Aorta (tissue), 1 donor: ENCODE data around the genes FDCSP, CABS1, ENAM and NPFFR2.

- PRO-cap, result no peak
Observed at GRCh38 chr4:68328961-68329644, 20.8 kb downstream of the YTHDC1 start.

GRCh38 chr4:68732930-68733540 lies 62.6 kb upstream of the UGT2B15 start:
- PRO-cap, result no peak

DNA sequence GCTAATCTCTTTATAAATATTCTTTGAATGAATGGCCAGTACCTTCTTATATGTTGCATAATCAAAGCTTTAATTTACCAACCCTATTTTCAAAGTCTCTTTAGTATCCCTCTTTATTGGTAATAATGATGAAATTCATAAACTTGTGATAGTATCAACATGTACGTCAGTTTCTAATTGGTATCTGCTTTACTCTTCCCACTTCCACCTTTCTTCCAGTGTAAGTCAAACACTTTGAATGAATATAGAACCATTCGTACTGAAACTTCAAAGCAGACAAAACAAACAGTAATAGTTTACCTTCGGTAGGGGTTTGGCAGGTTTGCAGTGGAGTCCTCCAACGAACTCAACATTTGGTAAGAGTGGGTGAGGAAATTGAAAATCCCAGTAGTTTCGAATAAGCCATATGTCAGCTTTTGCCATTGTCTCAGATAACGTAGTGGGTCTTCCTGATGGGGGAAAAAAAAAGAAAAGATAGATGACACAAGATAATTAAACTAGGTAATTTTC lies 2.3 kb downstream of the UGT2B4 start:
- PRO-cap, result no peak

DNA sequence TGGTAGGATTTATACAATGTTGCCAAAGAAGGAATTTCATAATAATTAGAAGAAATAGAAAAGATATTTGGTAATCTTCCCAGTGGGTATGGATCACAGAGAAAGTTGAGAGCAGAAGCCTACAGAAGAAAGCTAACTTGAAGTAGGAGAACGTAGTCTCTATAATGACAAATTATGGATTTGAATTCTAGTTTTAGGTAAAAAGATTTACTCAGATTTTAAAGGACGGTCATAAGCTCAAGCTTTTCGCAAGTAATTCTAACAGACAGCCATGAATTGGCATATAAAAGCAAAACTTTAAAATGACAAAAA lies 23.2 kb upstream of the UGT2B4 start:
- PRO-cap, result no peak

DNA sequence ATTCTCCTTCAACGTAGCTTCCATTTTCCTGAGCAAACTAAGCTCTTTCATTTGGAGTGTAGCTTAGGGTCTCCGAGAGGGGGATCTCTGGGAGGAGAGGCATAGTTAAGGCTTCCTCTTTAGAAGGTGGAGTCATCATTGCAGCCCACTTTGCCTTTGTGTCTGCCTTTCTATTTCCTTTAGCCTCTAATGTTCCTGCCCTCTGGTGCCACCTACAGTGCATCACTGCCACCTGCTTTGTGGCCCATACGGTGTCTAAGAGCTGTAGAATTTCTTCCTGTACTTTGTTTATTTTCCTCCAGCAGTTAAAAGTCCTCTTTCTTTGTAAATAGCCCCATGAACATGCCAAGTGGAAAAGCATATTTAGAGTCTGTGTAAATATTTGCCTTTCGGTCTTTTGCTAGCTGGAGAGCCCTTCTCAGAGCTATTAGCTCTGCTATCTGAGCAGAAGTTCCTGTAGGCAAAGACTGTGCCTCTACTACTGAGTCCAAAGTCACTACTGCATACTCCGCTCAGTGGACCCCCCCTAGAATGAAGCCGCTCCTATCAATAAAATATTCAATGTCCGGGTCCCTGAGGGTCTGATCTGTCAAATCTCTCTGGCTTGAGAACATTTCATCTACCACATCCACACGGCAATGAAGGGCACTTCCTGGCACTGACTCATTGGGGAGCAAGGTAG lies 36.5 kb downstream of the SULT1E1 start:
- PRO-cap, result no peak

- PRO-cap, result no peak
Observed at GRCh38 chr4:70225963-70226247, at the start of gene FDCSP. Gene FDCSP (plus strand): TSS chr4:70226124.

- PRO-cap, result no peak
Observed at GRCh38 chr4:70334841-70335209, at the start of gene CABS1. Gene CABS1 (plus strand): TSS chr4:70334981.

- PRO-cap, result no peak
Observed at GRCh38 chr4:70628544-70629017, at the start of gene ENAM. Gene ENAM (plus strand): TSS chr4:70628744.

DNA sequence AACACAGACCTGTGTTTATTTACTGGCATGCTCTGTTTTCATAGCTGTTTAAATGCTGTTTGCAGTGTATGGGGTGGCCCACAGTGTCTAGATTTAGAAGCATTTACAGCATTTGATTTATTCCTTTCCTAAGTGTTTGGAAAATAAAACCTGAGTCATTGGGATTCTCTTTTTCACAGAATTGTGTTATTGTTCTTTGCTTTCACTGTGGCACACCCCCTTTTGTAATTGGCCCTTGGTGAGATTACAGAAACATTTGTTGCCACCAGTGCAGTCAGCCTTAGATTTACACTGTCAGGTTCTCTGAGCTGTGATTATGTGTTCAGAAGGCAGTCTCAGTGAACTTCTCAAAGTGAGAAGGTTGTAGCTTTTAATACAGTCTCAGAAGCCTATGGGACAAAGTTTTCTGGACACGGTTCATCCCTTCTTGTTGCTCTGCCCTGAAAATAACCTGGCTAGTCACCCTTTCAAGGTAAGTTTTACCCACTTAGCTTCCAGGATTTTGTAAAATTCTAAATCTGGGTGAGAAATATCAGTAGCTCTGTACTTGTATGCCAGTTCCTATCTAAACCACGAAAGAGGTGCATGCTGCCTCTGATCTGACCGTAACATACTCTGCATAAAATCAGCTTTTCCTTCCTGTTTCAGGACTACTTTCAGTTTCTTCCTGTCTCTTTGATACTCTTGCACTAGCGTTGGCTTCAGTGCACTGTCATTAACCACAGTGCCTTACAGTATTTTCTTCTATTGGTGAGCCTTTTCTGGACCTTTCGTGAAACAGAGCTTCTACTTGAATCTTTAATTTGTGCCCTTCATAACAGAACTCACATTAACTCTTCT lies 12.6 kb downstream of the RUFY3 start:
- PRO-cap, result no peak

GRCh38 chr4:71772887-71773676 lies 10.8 kb downstream of the GC start:
- PRO-cap, result no peak

DNA sequence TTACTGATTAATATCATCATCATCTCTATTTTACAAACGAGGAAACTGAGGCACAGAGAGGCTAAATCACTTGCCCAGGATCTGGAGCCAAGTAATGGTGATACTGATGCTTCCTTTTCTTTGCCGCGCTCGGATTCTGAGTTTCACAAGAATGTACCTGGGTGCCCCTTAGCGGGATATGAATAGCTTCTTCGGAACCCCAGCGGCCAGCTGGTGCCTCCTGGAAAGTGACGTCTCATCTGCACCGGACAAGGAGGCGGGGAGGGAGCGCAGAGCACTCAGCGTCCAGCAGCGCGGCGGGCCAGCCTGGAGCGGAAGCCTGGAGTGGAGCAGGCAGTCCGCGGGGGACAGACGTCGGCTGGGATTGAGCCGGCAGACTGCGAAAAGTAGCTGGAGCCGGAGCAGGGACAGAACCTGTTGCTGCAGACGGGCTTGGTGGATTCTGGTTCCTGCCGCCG lies at the start of gene NPFFR2:
NPFFR2 (plus strand) TSS at position 277 of the 458 bp plus-strand sequence.
- PRO-cap, result no peak

DNA sequence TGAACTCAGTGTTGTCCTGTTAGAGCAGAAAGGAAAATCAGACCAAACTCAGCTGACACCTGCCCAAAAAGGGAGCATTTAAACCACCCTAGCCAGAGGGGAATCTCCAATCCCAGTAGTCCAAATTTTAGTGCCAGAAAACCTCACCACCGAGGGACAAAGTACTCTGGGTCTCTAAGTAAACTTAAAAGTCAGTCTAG lies 165.6 kb downstream of the NPFFR2 start:
- PRO-cap, result no peak

- PRO-cap, result no peak
Observed at GRCh38 chr4:72311906-72312547, 257.0 kb downstream of the ADAMTS3 start.

DNA sequence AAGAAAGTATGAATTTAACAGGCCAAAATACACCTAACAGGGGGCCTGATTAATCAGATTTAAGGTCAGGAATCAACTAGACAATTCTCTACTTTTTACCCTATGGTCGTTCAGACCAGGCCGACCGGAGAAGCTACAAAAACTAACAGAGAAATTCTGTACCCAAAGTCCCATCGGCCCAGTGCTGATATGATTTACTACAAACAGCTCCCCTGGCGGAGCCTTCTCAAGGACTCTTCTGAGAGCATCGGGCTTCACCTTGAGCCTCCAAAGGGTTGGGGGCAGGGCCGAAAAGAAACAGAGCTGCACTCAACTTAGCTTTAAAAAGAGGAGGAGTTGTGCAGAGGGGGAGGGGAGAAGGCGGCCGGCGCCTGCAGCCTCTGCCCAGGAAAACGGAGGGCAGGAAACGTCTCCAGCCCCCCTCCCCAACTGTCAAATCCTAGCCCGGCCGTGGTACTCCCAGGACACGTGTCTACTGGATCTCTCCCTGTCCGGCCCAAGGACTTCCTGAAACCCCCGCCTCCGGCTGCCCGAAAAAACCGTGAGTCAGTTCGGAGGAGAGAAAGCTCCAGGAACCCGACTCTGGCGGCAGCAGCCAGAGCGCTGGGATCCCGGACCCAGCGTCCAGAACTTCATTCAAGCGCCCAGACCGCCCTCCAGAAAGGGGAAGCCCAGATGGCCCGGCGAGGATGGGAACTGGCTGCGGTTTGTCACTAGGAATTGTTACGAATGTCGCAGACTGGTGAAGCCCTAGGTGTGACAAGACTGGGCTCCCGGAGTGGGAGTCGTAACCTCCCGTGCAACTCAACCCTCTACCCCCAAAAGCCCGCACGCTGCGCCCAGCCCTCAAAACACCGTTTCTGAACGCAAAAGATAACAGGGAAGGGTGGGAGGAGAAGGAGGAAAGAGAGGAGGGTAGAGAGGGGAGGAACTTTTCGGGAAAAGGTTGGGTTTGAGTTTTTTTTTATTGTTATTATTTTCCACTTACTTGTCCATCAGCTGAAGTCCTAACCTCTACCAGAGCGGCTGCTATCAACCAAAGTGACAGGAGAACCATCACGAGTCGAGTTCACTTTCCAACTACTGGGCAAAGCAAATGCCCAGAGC lies 962 bp downstream of the ADAMTS3 start:
- PRO-cap, result bidirectional peak, plus-strand start at position 597 of the sequence, minus-strand start at position 474 of the sequence

- PRO-cap, result no peak
Observed at GRCh38 chr4:72969152-72969419, 100.4 kb downstream of the COX18 start.

DNA sequence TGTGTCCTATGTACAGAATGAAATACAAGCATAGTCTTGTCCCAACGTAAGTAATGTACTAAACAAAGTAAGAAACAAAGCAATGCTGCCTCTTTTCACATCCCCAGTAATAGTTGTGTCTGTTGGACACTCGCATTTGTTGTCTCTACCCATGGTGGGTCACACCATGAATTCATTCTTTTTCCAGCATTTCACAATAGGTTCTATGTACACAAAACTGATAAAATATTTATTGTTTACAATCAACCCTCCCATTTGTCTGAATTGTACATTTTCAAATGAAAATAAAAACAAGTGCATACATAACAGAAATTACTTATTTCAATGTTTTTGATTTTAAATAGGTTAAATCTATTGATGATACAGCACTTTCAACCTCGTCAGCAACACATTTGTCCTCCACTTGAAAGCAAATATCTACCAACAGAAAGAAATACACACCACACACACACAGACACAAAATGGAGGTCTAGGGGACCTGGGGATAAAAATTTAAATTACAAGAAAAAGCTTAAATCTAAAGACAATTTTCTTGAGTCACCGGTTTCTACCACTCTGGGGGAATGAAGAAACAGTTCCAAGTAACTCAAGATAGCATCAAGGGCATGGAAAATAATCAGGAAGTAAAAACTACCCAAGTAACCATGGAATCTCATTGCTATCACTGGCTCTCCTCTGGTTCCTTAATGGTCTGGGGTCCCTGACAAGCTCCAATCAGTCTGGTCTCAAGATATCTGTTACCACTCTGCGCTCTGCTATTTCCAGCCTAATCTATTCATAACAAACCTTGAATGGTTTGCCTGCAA lies 27.7 kb downstream of the ANKRD17 start:
- PRO-cap, result no peak

- PRO-cap, result no peak
Observed at GRCh38 chr4:73676776-73677361, 56.6 kb upstream of the RASSF6 start.

DNA sequence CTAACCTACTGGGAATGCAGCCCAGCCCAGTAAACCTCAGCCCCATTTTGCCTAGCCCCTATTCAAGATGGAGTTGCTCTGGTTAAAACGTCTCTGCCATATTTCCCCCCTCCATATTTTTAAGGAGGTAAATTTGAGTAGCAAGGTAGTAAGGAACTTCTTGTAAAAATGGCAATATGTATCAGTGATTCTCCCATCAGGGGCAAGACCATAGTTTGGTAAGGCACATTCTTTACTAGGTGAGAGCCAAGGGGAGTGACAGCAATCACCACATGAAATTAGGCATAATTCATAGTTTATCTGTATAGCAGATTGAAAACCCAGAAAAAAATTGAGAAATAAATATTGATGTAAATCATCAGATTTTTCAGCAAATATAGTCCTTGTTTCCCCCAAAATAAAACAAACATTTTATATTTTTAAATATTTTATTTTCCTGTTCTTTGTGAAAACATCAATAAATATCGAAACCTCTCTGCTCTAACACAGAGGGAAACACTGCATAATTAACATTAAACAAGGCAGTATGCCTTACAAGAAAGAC lies 2.3 kb downstream of the CXCL2 start:
- PRO-cap, result no peak

DNA sequence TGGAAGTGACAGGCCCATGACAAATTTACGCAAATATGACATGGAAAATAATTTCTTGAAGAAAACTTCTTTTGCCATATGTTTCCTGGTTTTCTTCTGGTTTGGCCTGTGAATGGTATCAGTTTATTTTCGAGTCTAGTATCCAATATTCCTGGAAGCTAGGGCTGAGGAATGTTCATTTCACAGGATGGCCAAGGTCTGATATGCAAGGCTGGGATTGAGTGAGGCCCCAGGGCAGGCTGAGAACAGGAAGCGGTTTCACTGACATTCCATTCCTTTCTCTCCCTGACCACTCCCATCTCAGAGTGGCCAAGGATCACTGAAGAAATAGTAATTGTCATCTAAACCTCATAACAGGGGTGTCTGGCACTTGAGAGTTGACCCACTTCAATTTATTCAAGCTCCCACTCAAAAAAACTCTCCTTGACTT lies 10.5 kb upstream of the CXCL2 start:
- PRO-cap, result no peak

- PRO-cap, result no peak
Observed at GRCh38 chr4:74332386-74332808, 24.1 kb downstream of the EPGN start.